ENCODE data around the genes CNPY1 and RBM33.

DNA sequence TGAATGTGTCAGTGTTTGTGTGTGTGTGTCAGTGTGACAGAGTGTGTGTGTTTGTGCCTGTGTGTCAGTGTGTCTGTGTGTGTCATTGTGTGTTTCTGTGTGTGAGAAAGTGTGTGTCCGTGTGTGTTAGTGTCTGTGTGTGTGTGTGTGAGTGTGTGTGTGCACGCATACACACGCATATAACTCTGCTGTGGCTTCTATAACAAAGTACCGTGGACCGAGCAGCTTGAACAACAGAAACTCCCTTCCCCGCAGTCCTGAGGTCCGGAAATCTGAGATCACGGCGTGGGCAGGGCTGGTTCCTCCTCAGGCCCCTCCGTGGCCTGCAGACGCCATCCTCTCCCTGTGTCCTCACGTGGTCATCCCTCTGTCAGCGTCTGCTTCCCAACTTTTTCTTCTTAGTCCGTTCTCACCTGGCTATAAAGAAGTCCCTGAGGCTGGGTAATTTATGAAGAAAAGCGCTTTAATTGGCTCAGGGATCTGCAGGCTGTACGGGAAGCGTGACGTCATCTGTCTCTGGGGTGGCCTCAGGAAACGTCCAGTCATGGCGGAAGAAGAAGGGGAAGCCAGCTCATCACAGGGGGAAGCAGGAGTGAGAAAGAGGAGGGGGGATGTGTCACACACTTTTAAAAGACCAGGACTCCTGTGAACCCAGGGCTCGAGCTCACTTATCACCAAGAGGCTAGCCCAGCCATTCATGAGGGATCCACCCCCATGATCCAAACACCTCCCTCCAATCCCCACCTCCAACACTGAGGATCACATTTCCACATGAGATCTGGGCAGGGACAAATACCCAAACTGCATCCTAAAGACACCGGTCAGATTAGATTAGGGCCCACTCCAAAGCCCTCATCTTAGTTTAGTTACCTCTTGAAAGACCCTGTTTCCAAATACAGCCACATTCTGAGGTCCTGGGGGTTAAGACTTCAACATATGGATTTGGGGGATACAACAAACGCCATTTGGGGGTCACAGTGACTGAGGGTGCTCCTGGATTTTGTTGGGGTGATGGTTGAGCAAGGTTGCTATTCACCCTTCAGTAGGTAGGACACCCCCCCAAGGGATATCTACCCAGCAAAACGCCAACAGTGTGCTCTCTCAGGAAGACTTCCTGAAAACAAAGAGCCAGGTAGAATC, 91.2 kb upstream of the INSIG1 start:
- RRBS: no CpG with 5 or more reads among the region's 24 CpGs

GRCh38 chr7:155251633-155252758, 45.7 kb upstream of the INSIG1 start:
- RRBS: 98% methylated on average over 2 of the region's 23 CpGs

GRCh38 chr7:155298107-155298687, 519 bp downstream of the INSIG1 start:
- RRBS: 2% methylated on average over 20 of the region's 54 CpGs

DNA sequence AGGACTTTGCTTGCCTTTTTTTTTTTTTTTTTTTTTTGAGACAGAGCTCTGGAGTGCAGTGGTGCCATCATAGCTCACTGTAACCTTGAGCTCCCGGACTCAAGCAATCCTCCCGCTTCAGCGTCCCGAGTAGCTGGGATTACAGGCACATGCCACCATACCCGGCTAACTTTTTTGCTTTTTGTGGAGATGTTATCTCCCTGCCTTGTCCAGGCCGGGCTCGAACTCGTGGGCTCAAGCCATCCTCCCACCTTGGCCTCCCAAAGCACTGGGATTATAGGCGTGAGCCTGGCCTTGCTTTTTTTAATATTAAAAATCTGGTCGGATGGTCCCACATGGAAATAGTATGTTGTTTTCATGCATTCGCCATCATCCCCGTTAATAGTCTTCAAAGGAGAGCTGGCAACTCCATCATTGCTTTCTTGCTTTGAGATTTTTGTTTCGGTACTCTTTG, 6.3 kb downstream of the INSIG1 start:
- RRBS: no CpG with 5 or more reads among the region's 13 CpGs

- RRBS: no CpG with 5 or more reads among the region's 10 CpGs
These were observed 59.7 kb downstream of the INSIG1 start for GRCh38 chr7:155357318-155357901.

DNA sequence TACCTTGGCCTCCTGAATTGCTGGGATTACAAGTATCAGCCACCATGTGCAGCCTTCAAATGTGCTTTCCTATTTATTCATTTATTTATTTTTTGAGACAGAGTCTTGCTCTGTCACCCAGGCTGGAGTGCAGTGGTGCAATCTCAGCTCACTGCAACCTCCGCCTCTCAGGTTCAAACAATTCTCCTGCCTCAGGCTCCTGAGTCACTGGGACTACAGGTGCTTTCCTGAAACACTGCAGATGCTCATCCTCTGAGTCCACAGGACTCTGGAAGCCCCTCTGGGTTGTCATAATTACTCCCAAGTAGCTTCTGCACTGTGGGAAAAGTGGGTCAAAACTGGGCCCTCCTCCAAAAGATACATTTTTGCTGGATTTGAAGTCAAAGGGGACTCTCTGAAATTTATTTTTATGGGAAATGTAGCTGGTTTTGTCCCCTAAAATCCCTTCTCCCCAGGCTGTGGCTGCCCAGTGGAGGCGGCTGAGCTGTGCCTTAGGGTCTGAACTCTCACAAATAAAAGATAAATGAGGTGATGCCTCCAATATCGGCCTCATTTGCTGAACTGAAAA, at the start of gene CNPY1:
CNPY1 (minus strand) TSS at position 134 of the 568 bp plus-strand sequence.
- RRBS: no CpG with 5 or more reads among the region's 3 CpGs

DNA sequence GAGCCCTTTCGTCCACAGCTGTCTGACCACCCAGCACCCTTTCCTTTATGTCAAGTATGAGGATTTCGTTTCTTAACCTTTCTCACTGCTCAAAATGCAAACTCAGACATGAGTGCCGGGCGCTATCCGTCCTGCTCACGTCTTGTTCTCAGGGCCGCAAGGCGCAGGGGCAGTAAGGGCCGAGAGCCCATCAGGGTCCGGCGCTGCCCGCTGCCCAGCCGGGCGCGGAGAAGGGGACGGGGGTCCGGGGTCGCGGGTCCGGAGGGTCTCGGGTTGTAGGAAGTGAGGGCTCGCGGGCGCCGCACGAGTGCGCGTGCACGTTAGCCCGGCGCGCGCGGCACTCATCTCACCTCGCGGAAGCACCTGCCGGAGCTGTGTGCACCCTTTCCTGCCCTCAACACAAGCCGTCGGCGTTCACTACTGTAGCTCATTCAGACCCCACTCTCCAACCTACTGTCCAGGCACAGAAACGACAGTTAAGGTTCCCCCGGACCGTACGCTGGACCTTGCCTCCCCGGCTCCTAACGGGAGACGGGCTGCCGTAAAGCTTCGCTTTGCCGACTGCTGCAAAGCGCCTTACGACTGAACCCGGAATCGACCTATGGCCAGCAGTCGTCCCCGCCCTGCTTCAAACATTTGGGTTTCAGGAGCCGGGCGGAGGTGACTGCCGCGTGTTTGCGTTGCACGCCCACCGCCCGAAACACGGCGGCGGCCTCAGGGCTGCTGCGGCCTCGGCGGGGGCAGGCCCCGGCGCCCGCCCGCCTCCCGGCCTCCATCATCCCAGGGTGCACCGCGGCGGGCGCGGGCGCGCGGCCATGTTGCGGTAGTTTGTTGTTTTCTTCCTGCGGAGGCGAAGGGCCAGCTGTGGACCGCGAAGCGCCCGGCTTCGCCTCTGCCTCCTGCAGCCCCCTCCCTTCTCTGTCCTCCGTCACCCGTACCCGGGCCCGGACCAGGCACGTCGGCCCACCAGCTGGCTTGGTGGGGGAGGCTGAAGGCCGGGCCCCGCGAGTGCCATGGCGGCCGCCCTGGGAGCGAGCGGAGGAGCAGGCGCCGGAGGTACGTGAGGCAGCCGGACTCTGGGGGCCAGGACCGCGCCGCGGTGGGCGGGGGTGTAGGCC, at the start of gene RBM33:
RBM33 (plus strand) TSS at position 798 of the 1,118 bp plus-strand sequence.
- RRBS: under 1% methylated on average over 76 of the region's 113 CpGs

DNA sequence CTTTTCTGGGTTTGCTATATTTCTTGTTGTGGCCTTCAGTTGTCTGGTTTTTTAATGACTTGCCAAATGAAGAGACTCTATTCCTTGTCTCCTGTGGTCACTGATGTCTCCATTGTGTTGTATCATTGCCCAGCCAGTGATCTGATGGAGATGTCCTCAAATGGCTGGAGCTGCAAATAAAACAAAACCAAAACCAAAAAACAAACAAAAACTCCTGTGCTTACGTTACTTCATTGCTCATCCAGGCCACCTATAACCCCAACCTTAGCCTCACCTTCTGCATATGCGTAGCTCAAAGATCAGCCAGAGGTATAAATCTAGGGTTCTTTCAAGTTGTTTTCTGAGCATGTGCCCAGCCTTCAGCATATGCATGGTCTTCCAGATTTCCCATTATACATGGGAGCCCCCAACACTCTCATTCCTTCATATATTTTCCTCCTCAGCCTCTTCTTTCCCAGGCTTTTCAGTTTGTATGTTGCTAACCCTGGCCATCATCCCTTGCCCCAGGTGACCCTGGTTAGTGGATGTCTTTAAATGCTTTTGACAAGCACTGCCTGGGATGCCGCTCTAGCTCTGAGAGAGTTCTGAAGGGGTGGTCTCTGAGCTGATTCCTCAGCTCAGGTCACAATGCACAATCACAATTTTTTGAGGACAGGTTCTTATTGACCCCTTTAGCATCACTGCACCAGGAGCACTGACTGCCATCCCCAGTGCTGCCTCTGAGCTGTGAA, 5.3 kb downstream of the RBM33 start:
- RRBS: no CpG with 5 or more reads among the region's 3 CpGs

- RRBS: no CpG with 5 or more reads among the region's 12 CpGs
These were observed 67.0 kb downstream of the SHH start for GRCh38 chr7:155745149-155745778.

GRCh38 chr7:155752575-155753771, 59.3 kb downstream of the SHH start:
- RRBS: no CpG with 5 or more reads among the region's 20 CpGs

DNA sequence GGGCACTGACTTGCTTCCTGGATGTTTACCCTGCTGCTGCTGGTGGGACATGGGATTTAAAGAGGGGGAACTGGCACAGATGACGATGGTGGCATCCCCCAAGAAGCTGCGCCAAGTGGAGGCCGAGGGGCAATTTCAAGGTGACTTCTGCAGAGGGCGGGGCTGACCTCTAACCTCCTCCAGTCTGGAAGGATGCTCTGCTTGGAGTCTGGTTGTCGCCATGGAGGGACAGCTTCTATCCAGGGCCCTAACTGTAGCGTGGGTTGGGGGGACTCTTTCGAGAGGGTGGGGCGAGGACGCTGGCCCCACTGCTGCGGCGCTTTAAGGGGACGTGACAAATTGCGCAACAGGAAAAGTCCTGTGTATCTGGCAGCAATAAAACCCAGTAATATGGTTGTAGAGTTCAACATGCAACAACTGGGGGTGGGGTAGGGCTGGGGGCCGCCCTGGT, 4.6 kb downstream of the SHH start:
- RRBS: no CpG with 5 or more reads among the region's 14 CpGs

GRCh38 chr7:155810837-155811539, 1.3 kb downstream of the SHH start:
- RRBS: no CpG with 5 or more reads among the region's 19 CpGs

DNA sequence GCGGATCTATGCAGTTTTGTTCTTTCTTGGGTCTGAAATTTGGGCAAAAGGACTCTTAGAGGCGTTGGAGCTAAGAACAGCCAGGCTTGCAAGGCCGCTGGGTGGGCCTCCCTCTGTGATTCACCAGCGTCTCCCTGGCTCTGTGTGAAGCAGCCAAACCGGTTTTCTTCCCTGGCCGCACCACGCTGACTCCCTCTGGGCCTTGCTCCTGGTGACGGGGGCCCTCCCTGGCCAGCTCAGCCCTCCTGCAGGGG, 109.7 kb upstream of the SHH start:
- RRBS: no CpG with 5 or more reads among the region's 8 CpGs

DNA sequence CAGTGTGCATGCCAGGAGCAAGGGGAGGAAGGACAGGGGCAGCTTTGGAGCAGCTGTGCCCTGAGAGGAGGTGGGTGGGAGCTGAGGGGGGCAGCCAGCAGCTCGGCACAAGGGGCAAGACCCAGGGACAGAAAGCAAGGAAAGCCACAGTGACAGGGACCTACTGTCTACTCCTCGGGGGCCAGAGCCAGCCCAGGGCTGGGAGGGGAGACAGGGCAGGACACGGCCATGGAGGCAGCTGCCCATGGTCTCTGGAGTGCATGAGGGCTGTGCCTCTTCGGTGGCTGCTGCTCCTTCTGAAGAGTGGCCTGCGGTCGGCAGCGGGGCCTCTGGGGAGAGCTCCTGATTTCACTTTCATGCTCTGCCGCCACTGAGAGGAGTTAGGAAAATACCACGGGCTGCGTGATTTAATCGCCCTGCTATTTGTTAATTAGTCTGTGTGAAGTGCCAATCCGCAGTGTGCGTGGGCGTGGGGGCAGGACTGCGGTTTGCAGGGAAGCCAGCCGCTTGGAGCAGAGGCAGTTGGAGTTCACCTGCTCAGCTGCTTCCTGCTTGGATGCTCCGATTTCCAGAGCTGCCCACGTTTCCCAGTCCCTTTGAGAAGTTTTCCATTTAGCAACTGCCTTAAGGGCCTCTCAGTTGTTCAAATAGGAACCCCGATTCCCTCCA, 149.4 kb upstream of the SHH start:
- RRBS: no CpG with 5 or more reads among the region's 19 CpGs

- RRBS: no CpG with 5 or more reads among the region's 4 CpGs
These were observed 391.7 kb upstream of the SHH start for GRCh38 chr7:156204048-156204320.

DNA sequence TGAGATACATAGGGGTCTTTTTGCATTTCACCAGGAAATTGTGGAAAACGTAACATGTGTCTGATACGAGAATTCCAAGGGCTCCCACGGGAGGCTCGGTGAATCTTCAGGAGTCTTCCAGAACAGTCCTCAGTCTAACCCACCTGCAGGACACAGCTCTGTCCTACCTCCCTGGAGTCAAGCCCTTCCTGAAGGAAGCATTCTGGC, 105.2 kb upstream of the RNF32 start:
- RRBS: no CpG with 5 or more reads among the region's 4 CpGs

DNA sequence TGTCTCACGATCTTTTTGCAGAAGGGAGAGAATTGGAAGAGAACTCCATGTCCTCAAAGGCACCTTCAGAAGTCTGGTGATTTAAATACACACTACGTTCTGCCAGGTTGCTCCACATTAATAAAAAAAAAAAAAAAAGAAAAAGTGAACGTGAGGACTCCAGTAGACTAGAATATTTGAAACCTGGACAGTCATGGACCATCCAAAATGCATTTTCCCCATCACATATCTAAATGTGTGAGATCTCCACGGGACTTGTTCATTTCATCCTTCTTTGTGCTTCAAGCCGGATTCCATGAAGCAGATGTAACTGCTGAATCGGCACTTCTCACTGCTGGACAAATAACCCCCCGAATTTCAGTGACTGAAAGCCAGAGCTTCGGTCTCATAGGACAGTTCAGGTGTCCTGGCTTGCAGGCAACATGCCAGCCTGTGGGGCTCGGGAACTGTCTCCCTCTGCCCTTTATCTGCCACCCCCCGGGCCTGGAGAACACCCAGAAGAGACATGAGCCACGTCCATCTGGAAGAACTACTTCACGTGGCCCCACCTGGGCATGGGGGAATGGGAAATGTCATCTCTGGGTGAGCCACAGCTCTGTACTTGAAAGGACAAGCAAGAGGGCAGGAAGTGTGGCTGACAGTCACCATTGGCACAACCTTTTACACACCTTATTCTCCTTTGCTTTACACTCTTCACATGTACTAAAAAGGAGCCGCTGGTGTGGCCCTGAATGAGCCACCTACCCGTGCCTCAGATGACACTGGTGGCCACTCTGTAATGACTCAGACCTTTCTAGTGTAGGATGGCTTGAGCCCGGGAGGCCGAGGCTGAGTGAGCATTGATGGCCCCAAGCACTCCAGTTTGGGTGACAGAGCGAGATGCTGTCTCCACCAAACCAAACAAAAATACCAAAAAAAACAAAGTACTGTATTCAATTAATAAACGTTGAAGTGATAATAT, 33.5 kb downstream of the RNF32 start:
- RRBS: no CpG with 5 or more reads among the region's 18 CpGs

DNA sequence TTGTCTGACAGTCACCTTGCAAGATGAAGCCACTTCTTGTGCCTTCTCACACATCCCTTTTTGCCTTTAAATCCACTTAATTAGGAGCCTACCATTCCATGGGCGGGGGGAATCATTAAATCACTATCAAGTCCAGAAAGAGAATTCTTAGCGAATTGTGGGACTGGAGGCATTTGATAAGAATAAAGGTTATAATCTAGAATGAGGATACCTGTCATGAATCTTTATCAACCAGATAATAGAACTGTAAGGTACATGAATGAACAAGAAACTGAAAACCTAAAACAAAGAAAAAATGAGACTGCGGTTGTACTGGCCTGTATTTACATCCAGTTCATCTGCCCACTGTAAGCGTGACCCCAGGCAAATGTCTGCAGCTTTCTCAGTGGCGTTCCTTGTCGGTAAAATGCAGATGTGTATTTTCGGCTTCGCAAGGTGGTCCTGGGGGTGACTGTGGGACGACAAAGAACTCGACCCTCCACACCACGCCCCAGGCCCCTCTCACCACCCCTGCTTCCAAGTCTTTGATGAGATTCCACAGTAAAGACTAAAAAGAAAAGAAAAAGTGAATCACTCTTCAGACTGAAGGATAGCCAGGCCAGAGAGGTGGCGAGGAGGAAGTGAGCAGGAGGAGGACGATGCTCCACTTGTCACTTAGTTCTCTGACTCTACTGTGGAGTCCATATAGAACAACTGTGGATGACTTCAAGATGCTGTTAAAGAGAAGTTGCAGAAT, 38.4 kb downstream of the RNF32 start:
- RRBS: no CpG with 5 or more reads among the region's 13 CpGs

GRCh38 chr7:156763916-156764603, 123.5 kb downstream of the RNF32 start:
- RRBS: no CpG with 5 or more reads among the region's 8 CpGs

DNA sequence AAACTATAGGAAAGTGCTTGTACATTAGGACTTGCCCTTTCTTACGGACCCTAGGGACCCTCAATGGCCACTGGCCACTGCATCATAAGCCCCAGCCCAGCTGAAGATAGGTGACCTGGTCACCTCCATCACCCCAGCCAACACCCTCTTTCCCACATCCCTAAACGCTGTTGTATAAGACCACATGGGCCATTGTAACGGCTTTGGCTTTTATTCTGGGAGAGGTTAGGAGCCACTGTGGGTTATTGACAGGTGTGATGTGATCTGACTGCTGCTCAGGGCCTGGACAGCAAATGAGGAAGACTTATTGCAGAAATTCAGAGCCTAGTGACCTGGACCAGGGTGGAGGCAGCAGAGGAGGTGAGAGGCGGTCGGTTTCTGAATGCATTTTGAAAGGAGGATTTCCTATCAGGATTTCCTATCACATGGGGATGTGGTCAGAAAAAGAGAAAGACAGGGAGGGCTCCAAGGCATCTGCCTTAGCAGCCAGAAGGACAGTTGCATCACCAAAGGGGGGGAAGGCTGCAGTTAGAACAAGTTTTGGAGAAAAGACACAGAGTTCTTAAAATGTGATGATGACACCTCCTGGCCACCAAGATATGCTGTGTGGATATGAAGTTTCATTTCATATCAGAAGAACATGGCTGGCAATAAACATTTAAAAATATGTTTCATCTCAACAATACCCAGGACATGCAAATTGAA, 2.3 kb upstream of the LMBR1 start:
- RRBS: no CpG with 5 or more reads among the region's 5 CpGs

Data from CMK (cell line).